Calu3 (cell line): ENCODE results near the genes ZNF428, ZNF221 and ZNF235.

GRCh38 chr19:42450678-42450947 lies 7.9 kb upstream of the CXCL17 start:
- PRO-cap, result no peak

- PRO-cap, result bidirectional peak, plus-strand start at chr19:42461862, minus-strand start at chr19:42461769
These were observed 18.9 kb upstream of the CXCL17 start for GRCh38 chr19:42461501-42462204.

- PRO-cap, result no peak
These were observed 37.6 kb upstream of the CD177 start for GRCh38 chr19:43315818-43316319.

GRCh38 chr19:43325567-43326002 lies 27.9 kb upstream of the CD177 start:
- PRO-cap, result no peak

DNA sequence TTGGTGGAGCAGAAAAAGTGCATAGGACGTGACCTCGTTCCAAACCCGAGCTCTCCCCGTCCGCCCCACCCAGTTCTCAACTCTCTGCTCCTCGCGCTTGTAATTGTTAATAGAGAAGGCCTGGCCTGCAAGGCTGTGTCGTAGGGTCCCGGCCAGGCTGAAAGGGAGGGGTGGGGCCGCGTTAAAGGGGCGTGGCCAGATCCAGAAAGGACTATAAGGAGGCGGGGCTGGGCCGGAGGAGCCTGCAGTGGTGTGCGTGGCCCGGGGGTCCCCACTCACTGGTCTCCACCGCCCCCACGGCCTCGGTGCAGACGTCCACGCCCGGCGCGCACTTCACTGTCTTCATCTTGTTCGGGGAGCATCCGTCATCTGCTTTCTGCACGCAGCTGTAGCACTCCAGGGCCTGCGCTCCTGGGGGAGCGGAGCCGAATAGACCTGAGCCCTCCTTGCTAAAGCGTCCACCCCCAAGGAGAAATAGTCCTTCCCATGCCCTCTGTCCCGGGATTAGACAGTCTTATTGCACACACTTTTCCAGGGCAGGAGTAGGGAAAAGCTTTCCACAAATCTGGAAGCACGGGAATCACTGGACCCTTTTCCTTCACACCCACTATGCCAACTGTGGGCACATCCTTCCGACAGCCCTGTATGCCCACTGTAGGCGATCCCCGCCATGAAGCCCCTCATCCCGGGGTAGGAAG lies 1.2 kb downstream of the LYPD3 start:
- PRO-cap, result no peak

DNA sequence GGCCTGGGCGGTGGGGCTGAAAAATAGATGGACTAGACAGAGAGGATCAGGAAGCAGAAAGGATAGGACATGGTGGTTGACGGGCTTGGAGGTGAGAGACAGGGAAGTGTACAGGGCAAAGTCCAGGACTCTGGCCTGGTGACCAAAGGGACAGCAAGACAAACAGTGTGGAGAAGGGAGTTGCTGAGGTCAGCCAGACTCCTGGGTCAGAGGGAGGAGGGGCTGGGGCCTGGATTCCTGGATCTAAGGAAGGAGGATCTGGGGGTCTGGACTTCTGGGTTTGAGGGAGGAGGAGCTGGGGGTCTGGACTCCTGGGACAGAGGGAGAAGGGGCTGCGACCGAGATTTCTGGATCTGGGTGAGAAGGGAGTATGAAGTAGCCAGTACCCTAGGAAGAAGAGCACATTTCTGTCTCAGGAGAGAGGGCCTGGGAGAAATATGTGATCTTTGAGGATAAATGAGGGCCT lies 5.4 kb downstream of the PHLDB3 start:
- PRO-cap, result no peak

GRCh38 chr19:43507327-43507546 lies 2.7 kb upstream of the PHLDB3 start:
- PRO-cap, result unidirectional peak, minus-strand start at chr19:43507490

DNA sequence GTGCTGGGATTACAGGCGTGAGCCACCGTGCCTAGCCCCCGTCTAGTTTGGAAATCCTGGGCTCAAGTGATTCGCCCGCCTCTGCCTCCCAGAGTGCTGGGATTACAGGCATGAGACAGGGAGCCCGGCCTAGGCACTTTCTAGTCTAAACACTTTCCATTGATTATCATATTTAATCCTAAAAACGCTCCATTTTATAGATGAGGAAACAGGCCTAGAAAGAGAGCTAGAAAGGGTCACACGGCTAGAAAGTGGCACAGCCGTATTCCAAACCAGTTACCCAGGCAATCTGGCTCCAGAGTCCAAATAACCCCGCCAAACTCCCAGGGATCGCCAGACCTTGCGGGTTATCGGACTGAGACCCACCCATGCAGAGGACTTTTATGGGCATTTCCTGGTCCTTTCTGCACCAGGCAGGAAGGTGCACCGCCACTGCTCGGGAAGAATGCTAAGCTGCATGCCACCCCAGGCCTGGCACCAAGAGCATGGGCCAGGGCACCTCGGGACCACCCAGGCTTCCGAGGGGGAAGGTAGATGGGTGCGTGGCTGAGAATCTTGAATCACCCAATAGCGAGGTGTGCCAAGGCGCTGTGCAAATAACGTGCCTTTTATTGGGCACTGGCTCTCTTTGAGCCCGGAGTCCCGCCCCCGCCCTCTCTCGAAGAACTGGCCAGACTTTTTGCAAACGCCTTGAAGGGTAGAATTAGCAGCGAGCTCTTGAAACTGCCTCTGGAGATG lies 527 bp upstream of the ZNF575 start:
- PRO-cap, result bidirectional peak, plus-strand start at position 416 of the sequence, minus-strand start at position 291 of the sequence

- PRO-cap, result no peak
These were observed 12.8 kb downstream of the ZNF575 start for GRCh38 chr19:43545660-43546302.

DNA sequence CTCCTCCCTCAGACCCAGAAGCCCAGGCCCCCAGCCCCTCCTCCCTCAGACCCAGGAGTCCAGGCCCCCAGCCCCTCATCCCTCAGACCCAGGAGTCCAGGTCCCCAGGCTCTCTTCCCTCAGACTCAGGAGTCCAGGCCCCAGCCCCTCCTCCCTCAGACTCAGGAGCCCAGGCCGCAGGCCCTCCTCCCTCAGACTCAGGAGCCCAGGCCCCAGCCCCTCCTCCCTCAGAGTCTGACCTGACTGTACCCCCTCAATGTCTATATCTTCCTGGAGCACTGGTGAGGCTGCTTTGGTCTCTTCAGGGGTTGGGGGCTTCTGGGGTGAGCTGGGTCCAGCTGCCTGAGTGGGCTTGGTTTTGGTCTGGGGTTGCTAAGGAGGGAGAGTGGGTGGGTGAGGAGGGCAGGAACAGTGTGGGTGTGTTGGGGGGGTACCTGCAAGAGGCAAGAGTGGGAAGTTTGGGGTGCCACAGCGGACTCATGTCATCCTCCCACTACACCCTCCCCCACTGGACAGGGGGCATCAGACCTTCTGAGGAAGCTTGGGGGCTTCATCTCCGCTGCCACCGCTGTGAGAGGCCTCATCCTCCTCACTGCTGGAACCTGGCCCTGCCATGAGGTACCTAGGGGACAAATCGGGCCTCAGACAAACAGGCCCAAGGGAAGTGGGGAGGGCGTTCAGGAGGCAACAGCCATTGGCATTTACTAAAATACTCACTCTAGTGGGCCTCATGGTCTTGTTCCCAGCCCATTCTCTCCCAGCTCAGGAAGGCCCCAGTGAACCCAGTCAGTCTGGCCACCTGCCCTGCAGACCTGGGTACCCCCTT lies 13.6 kb downstream of the ZNF575 start:
- PRO-cap, result no peak

DNA sequence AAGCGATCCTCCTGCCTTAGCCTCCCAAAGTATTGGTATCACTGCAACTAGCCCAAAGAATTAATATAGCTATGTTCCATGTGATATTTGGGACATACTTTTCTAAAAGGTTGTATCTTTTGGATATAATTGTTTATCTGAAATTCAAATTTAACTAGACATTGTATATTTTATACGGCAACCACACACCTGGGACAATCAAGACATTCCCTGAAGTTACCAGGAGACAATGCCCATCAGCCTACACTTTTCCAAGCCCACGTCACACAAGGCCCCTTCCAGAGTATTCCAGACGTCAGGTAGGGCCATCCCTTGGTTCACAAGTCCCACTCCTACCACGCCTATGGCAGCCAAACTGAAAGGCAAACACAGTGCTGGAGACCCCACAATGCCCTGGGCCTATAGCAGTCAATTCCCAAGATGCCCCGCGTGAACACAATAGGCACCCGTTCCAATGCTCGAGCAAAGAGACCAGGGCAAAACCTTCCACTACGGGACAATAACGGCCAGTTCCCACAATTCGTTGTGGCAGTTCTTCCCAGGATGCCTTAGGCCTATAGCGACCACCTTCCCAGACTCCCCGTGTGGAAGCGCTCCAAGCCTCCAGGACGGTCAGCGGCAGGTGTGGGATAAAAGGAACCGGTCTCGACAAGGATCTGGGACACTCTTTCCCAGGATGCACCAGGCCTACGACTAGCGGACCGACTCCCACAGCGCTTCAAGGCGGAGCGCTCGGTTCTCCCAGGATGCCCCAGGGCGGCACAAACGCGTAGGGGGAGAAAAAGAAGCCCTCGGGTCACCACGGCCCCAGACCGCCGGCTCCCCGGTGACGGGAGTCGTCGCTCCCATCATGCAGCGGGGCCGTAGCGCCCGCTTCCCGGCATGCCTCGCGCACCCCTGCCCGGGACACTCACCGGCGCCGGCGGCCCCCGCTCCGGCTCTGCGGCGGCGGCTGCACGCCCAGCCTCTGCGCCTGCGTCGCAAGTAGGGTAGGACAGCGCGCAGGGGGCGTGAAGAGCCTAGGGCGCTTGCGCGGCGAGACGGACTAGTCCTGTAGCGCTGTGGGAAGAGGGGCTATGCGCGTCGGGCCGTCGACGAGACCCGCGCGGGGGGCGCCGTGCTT lies at the start of gene ZNF428:
Gene ZNF428, minus strand, starts transcription at position 986 of the 1,123 bp plus-strand sequence.
- PRO-cap, result bidirectional peak, plus-strand start at position 479 of the sequence, minus-strand start at position 395 of the sequence; bidirectional peak, plus-strand start at position 1,077 of the sequence, minus-strand start at position 942 of the sequence

DNA sequence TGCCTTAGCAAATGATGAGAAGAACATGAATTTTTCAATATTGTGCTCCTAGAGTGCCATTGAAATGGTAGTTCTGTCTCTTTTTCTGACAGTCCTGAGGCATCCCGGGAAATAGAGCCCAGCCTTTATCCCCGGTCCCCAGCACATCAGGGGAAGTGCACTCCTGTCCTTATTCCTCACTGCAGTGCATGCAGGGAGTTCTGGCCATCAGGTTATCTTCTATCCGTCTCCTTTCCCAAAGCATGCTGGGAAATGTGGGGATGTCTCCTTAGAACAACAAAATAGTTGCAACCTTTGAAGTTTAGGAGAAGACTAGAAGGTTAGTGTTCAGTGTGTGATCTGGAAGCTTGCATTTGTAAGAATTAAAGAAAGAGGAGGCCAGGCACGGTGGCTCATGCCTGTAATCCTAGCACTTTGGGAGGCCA lies 7.5 kb upstream of the CADM4 start:
- PRO-cap, result no peak

- PRO-cap, result no peak
These were observed 4.9 kb upstream of the IRGC start for GRCh38 chr19:43711025-43711398.

- PRO-cap, result no peak
These were observed 3.3 kb downstream of the SMG9 start for GRCh38 chr19:43751524-43751880.

DNA sequence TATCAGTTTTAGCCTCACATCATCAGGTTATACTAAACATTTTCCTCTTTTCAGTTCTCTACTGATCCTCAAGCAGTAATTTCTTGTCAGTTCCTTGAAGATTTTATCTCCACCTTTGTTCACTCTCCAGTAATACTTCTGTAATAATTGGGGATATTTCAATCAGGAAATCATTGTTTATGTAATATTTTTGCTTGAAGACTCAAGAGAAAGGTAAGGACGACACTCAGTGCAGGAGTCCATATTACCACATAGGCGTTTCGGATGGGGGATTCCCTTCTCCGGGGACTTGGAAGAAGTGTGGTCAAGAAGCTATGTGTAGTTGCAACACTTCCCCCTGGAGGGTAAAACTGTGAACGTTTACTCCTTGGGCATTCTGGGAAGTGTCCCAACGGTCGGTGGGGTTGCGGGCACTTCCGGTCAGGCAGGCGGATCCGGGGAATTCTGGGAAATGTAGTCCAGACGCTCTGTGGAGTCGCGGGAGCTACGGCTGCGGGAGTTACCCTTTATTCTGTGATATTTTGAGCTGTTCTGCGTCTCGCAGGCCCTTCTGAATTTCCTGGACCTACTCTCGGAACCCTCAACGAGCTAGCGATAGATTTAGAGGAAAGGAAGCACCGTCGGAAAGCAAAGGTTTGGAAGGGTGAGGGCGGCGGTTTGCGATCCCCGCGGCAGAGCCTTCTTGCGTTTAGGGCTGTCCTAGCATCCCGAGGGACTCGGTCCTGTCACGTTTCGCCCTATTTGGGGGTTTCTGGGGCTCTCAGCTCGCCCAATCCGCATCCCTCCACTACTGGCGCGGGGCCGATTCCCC lies at the start of gene ZNF221:
Gene ZNF221, plus strand, starts transcription at position 461 of the 811 bp plus-strand sequence.
- PRO-cap, result bidirectional peak, plus-strand start at position 461 of the sequence, minus-strand start at position 246 of the sequence

DNA sequence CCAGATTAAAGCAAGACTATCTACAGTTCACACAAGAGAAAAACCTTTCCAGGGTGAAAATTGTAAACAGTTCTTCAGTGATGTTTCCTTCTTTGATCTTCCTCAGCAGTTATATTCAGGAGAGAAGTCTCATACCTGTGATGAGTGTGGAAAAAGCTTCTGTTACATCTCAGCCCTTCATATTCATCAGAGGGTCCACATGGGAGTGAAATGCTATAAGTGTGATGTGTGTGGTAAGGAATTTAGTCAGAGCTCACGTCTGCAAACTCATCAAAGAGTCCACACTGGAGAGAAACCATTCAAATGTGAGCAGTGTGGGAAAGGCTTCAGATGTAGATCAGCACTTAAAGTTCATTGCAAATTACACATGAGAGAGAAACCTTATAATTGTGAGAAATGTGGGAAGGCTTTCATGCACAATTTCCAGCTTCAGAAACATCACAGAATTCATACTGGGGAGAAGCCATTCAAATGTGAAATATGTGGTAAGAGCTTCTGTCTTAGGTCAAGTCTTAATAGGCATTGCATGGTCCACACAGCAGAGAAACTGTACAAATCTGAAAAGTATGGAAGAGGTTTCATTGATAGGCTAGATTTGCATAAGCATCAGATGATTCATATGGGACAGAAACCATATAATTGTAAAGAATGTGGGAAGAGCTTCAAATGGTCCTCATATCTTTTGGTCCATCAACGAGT lies 6.9 kb downstream of the ZNF222 start:
- PRO-cap, result no peak

- PRO-cap, result unidirectional peak, minus-strand start at chr19:44305000
These were observed at the start of gene ZNF235 for GRCh38 chr19:44304638-44305352. Gene ZNF235 (minus strand): TSS chr19:44305025.

DNA sequence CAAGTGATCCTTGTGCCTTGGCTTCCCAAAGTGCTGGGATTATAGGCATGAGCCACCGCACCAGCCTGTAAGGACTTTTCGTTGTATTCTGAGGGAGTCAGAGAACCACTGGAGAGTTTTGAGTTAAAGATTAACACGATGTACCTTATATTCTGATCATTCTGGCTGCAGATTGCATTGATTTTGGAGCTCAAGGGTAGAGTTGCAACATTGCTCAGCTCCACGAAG lies 41.8 kb upstream of the CEACAM20 start:
- PRO-cap, result no peak

GRCh38 chr19:44615994-44616259 lies 2.6 kb downstream of the IGSF23 start:
- PRO-cap, result no peak

GRCh38 chr19:44623001-44623436 lies 9.7 kb downstream of the IGSF23 start:
- PRO-cap, result no peak